ENCODE data around the gene BEND2.

GRCh38 chrX:14936532-14937006 is 63.3 kb downstream of the MOSPD2 start:
- PRO-cap = no peak

DNA sequence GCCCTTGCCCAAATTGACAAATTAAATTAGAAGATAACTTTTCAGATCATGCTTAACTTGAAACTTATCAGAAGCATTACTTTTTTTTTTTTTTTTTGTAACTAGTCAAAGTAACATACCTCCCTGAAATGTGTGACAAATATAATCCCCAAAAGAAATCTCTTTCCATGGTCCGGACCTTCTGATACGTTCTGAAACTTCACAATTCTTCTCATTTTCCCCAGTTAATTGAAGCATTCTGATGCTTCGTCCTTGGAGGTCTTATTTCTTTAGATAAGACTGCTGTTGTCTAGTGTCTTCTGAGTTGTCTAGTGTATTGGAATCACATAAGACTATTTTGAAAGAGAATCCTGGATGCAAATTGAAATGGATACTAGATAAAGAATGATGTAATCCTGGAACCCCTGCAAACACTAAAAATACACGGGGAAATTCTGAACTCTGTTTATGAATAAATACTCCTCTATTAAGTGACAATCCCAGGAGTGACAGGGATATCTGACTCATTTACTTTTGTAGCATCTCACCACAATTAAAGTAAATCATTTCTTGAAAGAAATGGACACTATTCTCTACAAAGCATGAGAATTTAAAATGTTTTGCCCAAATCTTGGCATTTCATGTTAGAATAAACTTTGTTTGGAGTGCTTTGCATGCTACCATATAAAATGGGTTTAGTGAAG is 1.0 kb downstream of the ASB11 start:
- PRO-cap = no peak

DNA sequence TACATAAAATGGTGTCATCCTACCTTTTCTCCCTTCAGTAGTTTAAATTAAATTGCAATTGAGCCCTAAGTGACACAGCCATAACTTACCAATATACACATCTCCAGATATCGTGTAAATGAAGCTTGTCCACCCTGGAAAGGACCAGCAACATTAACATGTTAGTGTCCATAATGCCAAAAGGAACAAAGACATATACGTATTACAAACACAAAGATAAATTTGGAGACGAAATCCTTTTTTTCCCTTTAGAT is 23.1 kb upstream of the VEGFD start:
- PRO-cap = no peak

DNA sequence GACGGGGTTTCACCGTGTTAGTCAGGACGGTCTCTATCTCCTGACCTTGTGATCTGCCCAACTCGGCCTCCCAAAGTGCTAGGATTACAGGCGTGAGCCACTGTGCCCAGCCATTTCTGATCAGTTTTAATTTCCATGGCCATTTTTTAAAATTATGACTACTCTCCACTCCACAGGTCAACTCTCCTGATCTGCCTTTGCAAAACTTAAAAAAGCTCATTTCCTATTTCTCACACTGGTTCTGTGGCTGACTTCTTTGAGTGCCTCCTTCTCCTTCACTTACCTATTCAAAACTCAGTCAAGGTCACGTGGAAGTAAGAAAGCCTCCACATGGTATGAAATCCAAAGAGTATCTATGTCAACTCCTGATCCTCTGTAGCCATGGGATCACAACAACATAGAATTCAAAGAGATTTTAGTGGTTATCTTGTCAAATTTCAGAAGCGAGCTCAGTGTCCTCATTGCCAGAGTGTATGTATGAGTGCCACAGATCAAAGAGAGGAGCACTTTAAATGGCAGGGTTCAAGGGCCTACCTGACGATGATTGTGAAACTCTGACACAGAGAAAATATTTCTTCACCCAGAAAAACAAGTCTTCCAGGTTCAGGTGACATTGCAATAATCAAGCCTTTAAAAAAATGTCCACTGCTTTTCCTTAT is 1.0 kb upstream of the ACE2 start:
- PRO-cap = no peak

DNA sequence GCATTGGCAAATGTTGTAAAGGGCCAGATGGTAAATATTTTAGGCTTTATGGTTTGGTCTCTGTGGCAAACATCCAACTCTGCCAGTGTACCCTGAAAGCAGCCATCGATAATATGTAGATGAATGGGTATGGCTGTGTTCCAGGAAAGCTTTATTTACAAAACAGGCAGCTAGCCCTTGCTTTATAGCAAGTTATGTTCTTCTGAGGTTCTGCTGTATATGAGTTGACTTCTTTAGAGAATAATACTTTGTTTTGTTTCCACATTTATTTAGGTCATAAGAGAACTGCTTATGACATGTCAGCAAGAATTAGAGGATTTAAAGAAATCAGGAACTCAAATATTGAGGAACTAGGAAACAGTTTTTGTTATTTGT is 14.1 kb downstream of the ZRSR2 start:
- PRO-cap = no peak

- PRO-cap = no peak
These were observed 26.8 kb downstream of the AP1S2 start for GRCh38 chrX:15827630-15828364.

- PRO-cap = unidirectional peak, plus-strand start at chrX:15856399
These were observed 1.3 kb upstream of the AP1S2 start for GRCh38 chrX:15855781-15856456.

- PRO-cap = unidirectional peak, plus-strand start at chrX:16762157
These were observed 24.5 kb upstream of the TXLNG start for GRCh38 chrX:16761421-16762442.

GRCh38 chrX:16882616-16883306 is 12.6 kb upstream of the RBBP7 start:
- PRO-cap = bidirectional peak, plus-strand start at chrX:16882854, minus-strand start at chrX:16882738

GRCh38 chrX:17152175-17152907 is 205.9 kb downstream of the REPS2 start:
- PRO-cap = no peak

- PRO-cap = unidirectional peak, minus-strand start at chrX:17860840
These were observed 629 bp downstream of the RAI2 start for GRCh38 chrX:17860183-17861155.

DNA sequence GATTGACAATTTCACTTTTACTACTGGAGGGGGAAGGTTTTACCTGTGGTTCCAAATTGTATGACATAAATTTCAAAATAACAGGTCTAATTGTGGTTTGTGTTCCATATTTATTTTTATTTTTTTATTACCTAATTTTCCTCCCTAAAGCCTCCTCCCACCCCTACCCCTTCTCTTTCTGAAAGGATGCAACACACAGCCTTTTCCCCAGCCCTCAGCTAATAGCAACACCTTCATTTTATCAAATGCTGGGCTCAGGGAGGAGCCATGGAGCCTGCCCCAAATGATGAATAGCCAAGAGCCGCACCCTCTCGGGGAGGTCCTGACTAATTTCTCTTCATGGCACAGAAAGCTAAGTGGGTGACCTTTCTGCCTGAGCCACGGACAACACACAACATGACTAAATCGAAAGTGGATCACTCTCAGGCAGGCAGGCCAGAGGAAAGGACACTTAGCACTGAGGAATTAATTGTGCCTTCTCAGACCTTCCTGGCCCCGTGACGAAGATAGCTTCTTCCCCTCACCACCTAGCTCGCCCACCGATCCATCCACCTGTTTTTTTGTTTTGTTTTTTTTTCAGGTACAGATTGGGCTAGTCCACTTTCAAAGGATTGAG is 165.0 kb upstream of the RAI2 start:
- PRO-cap = no peak

DNA sequence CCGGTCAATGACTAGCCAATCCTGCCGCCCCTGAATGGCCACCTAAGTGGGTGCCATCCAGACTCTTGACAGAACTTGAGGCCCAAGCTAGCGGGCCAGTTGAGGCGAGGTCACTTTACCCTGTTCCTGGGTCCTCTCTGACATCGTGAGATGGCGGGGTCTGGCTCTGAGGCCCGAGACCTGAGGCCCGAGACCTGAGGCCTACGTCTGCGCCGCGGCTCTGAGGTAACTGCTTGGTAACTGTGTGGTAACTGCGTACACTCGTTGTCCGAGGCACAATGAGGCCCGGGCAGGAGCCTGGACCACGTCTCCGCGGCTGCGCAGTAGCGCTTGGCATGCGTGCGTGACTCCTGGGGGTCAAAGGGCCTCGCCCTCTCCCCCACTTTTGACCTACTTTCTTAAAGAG is at the start of gene BEND2:
TSS of gene BEND2 (minus strand) at position 280 of the 406 bp plus-strand sequence.
- PRO-cap = no peak

DNA sequence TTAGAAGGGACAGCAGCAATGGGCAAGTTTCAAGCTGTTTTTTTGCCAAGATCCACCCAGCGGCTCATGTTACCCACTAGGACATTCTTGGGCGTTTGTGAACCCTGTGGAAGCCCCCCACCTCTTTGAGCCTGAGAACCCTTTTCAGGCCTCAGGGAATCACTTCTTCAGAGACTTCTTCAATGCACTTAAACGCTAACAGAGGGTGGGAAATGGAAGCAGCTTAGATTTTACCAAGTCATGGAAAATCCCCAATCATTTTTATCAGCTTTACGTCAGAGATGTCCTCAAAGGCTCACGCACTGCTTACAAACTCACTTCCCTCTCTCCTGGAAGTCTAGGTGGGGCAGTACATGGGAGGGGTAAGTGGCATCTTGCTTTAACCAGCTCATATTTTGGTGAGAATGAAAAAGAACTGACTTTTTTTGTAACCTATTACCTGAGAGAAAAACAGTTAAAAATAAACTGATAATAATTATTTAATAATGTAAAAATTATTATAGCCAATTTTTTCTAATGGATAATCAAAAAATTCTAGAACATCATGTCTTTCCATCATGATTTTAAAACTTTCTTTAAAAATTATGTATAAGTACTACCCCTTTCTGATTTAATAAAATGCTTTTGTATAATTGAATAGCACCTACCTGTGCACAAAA is 4.5 kb upstream of the PPEF1 start:
- PRO-cap = no peak

- PRO-cap = no peak
These were observed 17.8 kb downstream of the PPEF1 start for GRCh38 chrX:18725214-18725743.

GRCh38 chrX:18981022-18981742 is 2.7 kb downstream of the PHKA2 start:
- PRO-cap = no peak

GRCh38 chrX:19142549-19142753 is 20.2 kb upstream of the ADGRG2 start:
- PRO-cap = no peak

GRCh38 chrX:19344424-19345075 is 823 bp downstream of the PDHA1 start:
- PRO-cap = no peak

- PRO-cap = no peak
These were observed 94.8 kb downstream of the SH3KBP1 start for GRCh38 chrX:19792588-19792956.

GRCh38 chrX:19800817-19801403 is 86.5 kb downstream of the SH3KBP1 start:
- PRO-cap = no peak

All from vermiform appendix (tissue), 1 donor.